ENCODE data around the genes PITX2, LARP7 and ARSJ.

DNA sequence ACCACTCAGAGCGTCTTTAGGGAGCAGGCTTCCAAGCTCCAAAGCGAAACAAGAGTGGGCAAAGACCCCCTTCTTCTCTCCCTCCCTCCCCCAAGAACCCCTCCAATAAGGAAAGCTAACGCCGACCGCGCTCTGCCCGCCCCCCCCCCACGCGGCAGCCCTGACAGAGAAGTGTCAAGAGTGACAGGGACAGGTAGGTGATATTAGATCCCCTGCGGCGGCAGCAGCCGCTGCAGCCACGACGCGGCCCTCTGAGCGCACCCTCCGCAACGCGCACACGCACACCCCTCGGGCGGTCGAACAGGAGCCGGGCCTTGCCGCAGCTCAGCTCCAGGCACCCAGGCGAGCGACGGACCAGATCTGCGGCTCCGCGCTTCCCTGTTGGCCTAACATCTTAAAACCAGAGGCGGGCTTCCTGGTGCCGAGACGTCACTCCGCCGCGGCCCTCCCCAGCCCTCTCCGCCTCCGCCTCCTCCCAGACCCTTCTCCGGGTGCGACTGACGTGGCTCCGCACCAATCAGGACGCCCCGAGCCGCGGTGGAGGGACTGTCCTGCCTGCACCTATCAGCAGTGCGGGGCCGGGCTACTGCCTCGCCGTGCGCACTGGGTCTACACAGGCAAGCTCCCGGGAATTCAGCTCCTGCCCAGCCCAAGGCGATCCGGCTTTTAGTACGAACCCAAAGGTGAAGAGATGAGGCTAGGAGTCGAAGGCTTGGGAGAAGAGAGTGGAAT lies at the start of gene PITX2:
Gene PITX2 (minus strand): TSS at position 370 of the 732 bp plus-strand sequence.
- PRO-cap, 3 experiments = no peak in any of the 3 experiments
- RAMPAGE, long total RNA = no peak

GRCh38 chr4:112636541-112637689 lies at the start of gene LARP7:
TSS of gene LARP7 (plus strand) at chr4:112637143.
- PRO-cap, 3 experiments = peak in 3 of 3 experiments; most common plus-strand start chr4:112637174 (in 2); most common minus-strand start chr4:112637073 (in 2)
- RAMPAGE, long total RNA = start-site peak on the plus strand at chr4:112637150-112637175, 287 and 154 reads in 2 replicates; start-site peak on the plus strand at chr4:112637518-112637570, 278 and 209 reads in 2 replicates

- PRO-cap, 3 experiments = no peak in any of the 3 experiments
- RAMPAGE, long total RNA = no peak
Observed at GRCh38 chr4:113068950-113069924, 19.8 kb downstream of the ANK2 start.

DNA sequence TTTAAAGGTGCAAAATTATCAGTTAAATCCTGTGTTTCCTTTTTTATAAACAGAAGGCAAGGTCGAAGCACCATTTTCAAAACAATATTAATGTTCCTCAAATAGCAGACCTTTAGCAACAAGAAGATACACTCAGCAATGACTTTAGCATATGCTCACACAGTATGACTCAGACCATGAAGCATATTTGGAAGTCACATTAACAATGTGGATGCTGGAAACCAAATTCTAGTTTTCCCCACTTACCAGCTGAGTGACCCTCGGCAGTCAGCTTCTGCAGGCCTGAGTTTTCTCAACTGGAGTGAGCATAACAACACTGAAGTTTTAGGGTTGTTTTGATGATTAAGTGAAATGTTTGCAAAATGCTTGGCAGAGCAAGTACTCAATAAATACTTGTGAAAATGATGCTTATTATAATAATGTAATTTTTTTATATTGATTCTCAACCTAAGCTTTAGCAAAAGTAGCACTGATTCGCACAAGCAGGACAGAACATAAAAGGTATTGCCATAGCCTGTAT lies 130.6 kb downstream of the ANK2 start:
- PRO-cap, 3 experiments = no peak in any of the 3 experiments
- RAMPAGE, long total RNA = no peak

DNA sequence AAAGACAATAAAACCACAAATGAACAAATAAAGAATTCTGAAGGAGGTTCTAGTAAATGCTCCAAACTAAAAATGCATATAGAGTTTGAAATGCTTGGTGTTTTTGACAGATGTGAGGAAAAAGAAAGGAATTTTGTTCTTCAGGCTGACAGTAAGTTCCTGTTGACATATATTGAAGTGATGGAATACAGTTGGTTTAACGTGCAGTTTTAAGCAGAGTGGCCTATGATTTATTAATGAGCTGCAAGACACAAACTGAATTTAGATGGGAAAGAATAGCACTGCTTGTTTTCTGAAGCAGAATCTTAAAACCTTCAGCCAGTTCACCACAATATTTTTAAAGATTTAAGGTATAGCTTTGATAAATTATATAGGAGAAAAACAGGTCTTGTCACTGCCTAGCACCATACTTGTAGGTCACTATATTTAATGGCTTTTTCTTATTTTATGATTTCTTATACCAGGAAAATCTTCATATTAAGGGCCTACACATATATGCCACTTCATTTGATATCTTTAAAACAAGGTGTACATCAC lies 245.0 kb downstream of the ANK2 start:
- PRO-cap, 3 experiments = no peak in any of the 3 experiments
- RAMPAGE, long total RNA = no peak

- PRO-cap, 3 experiments = peak in 1 of 3 experiments; most common plus-strand start chr4:113436206 (in 1)
- RAMPAGE, long total RNA = no peak
Observed at GRCh38 chr4:113435823-113436307, 325.7 kb downstream of the CAMK2D start.

- PRO-cap, 3 experiments = no peak in any of the 3 experiments
- RAMPAGE, long total RNA = no peak
Observed at GRCh38 chr4:113481803-113482418, 279.6 kb downstream of the CAMK2D start.

DNA sequence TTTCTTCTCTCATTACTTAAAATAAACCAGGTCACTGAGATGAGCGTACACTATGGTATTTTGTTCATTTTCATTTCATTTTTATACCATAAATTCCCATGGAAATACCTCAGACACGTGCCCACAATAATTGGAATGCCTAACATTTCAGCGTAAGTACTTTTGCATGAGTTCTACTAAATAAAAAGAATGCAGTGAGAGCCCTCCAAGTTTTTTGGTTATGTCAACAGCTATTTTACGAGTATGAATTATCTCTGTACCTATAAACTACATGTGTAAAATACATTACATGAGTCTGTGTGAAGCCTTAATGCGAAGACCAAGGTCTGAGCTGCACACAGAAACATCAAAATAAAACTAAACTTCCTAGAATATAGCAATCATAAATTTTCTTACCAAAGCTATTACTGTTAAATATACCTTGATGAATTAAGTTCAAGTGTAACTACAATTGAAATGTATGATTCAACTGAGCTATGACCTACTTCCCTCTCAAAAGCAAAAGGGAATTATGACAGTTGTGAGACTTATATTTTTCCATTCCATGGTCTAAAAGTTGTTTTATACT lies 3.0 kb downstream of the CAMK2D start:
- PRO-cap, 3 experiments = no peak in any of the 3 experiments
- RAMPAGE, long total RNA = no peak

- PRO-cap, 3 experiments = no peak in any of the 3 experiments
- RAMPAGE, long total RNA = no peak
Observed at GRCh38 chr4:113959115-113959781, 20.2 kb downstream of the ARSJ start.

DNA sequence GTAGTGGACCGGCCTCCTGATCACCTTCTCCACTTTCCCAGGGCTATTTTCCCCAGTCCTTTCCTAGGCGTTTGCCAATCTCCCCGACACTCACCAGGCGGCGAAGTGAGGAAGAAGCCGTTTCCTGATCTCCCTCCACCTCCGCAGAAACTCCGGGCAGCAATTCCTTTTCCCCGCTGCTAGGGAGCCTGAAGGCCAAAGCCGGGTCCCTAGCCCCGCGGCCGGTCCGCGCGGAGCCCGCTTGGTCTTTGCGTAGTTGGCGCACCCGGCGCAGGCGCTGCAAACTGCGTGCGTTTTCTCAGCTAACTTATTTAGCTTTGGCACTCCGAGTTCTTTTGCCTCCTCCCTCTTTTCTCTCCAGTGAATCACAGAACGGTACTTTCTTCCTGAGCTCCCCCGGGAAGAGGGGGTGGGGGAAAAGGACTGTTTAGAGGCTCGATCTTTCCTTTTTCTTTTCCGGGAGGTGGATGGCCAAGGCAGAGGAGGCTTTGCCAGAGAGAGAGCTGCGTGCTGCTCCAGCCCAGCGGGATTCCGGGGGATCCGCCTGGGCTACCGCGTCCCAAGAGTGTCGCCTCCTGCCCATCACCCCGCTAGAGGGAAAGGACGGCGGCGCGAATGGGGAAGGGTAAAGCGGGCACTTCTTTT lies at the start of gene ARSJ:
Gene ARSJ (minus strand): TSS at position 286 of the 645 bp plus-strand sequence.
- PRO-cap, 3 experiments = peak in 2 of 3 experiments; most common plus-strand start position 198 of the sequence (in 1); most common minus-strand start position 286 of the sequence (in 2)
- RAMPAGE, long total RNA = no peak

DNA sequence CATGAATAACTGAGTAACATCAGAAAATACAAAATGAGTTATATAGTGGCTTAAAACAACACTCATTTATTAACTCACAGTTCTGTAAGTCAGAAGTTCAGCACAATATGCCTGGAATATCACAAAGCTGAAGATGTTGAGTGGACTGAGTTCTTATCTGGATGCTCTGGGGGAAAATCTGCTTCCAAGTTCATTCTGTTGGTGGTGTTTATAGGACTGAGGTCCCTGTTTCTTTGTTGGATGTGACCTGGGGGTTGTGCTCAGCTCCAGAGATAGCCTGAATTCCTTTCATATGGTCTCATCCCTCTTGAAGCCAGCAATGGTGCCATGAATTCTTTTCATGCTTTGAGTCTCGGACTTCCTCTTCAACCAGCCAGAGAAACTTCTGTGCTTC lies 233.9 kb upstream of the UGT8 start:
- PRO-cap, 3 experiments = no peak in any of the 3 experiments
- RAMPAGE, long total RNA = no peak

DNA sequence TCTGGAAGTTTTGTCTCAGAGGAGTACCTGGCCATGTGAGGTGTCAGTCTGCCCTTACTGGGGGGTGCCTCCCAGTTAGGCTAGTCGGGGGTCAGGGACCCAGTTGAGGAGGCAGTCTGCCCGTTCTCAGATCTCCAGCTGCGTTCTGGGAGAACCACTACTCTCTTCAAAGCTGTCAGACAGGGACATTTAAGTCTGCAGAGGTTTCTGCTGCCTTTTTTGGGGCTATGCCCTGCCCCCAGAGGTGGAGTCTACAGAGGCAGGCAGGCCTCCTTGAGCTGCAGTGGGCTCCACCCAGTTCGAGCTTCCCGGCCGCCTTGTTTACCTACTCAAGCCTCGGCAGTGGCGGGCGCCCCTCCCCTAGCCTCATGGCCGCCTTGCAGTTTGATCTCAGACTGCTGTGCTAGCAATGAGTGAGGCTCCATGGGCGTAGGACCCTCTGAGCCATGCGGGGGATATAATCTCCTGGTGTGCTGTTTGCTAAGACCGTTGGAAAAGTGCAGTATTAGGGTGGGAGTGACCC lies 17.4 kb downstream of the UGT8 start:
- PRO-cap, 3 experiments = no peak in any of the 3 experiments
- RAMPAGE, long total RNA = no peak

- PRO-cap, 3 experiments = no peak in any of the 3 experiments
- RAMPAGE, long total RNA = no peak
Observed at GRCh38 chr4:117324806-117325148, 239.4 kb upstream of the TRAM1L1 start.

GRCh38 chr4:118683429-118683930 lies 1.7 kb upstream of the METTL14 start:
- PRO-cap, 3 experiments = no peak in any of the 3 experiments
- RAMPAGE, long total RNA = no peak

DNA sequence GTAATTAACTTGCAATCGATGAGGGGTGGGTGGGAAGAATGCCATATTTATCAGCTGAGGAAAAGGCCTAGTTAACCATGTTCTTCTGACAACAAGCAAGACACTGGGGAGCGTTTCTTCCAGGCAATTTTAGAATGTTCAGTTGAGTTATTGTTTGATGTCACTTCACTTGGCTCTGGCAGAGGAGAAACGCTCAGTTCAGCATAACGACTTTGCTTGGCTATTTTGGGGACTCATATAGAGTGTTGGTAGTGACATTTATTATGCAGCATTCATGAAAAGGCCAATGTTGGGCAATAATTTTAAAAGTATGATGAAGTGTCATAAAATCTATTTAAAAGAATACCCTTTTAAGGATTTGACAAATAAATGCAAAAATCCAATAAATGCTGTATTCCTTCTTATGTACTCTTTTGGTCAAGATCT lies 688 bp downstream of the SYNPO2 start:
- PRO-cap, 3 experiments = no peak in any of the 3 experiments
- RAMPAGE, long total RNA = no peak

DNA sequence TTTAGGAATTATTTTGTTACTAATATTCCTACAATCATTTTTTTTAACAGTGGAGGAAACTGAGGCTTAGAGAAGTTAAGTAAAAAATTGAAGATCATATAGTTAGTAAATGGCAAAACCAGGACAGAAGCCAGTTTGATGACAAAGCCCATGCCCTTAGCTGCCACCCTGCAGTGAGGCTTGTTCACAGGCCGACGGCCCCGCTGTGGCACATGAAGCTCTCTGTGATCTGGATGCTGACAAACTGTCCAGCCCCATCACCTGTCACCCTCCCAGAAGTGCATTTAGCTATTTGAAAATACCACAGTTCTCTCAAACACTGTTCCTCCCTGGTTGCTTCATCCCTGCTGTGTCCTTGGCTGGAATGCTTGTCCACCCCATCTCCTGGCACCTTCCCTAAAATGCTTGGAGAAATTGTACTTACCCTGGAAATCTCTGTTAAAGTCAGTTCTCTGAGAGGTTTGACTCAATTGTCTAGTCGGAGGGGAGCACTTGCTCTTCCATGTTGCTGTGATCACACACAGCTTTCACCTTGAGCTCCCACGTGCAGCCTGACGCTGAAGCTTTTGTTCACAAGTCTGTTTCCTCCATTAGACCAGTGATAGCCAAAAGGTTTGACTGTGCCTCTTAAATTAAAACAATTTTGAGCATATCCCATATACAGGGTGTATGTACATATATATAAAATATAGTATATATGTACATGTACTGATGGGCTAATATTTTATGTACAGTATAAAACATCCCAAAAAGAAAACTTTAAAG lies 10.1 kb downstream of the SYNPO2 start:
- PRO-cap, 3 experiments = no peak in any of the 3 experiments
- RAMPAGE, long total RNA = no peak

DNA sequence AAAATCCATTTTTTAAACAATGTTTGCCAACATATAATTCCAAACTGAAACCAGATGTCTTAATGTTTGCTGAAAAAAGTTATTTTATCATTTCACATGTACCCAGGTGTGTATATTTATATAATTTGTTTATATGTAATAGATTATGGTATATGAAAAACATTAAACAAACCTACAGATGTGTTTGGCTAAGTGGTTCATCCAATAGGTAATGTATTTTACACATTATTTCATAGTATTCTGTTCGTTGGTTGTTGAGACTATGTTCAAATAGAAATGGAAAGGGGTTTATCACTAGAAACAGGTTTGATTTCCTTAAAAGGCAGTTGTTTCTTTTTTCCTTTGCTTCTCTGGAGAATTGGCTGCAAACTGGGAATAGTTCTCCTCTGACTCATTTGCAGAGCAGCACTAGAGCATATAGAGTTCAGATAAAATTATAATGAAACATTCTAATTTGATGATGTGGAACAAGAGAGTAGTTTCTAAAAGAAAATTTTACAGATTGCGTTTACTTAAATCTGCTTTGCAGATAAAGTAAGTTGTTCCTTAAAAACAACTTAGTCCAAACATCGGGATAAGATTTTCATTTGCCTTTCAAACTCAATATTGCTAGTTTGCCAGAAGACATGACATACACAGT lies 29.6 kb downstream of the SYNPO2 start:
- PRO-cap, 3 experiments = no peak in any of the 3 experiments
- RAMPAGE, long total RNA = no peak

- PRO-cap, 3 experiments = no peak in any of the 3 experiments
- RAMPAGE, long total RNA = no peak
Observed at GRCh38 chr4:118968743-118969040, 80.0 kb downstream of the SYNPO2 start.

DNA sequence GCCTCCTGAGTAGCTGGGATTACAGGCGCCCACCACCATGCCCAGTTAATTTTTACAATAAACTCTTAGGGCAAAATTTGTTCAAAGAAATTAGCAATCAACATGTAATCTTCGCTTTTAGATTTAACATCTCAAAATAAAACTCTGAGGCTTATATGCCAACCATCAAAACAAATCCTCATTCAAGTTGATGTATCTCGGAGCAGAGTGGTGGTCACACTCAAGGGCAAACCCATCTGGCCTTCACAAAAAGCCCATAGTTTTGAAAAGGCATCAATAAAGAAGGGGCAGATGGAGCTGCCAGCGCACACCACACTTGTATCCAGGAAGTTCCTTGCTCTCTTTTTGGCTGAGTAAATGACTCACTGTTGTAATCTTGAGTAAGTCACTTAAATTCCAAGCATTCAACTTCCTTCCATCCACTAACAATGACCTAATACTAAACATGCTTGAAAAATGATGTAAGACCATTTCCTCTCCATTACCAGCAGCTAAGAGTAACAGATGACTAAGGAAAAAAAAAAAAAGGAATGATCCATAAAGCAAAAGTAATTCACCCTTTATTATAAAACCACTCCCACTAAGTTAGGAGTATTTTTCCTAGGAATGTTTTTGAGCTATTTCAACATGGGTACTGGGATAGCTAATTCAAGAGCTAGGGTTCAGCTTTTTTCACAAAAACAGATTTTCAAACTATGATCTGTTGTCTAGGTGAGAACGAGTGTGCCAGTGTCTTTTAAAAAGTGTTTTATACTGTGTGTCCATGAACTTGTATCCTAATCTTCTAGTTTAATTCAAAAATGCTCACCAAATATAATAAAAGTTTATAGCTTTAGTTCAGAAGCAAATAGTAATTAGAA lies 32.3 kb upstream of the MYOZ2 start:
- PRO-cap, 3 experiments = no peak in any of the 3 experiments
- RAMPAGE, long total RNA = no peak

GRCh38 chr4:119113030-119113520 lies 22.6 kb upstream of the MYOZ2 start:
- PRO-cap, 3 experiments = no peak in any of the 3 experiments
- RAMPAGE, long total RNA = no peak

All from cerebellum (tissue), 5 donors.